CMK (cell line): ENCODE measurements around the genes C21orf62, C21orf140, SMIM34 and CLIC6.

- RRBS, result no CpG with 5 or more reads among the region's 4 CpGs
Observed at GRCh38 chr21:32728739-32729216, 965 bp upstream of the SYNJ1 start.

DNA sequence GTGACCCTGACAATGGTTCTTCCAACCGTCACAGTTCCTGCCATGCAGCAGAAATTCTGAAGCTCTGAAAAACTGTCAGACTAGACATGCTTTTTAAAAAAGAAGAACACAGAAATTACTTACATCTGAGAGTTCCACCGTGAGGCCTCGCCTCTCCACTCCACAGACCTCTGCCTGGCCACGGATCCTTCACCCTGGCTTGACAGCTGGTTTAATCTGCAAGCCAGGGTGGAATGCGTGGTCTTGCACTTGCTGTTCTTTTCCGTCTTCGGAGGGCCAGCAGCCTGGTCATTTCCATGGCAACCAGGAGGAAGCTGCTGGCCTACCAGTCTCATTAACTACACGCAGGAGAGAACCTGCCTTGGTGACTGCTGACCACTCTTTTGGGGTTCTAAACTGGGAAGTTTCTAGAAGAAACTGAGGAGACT is at the start of gene C21orf62:
TSS of gene C21orf62 (minus strand) at position 235 of the 428 bp plus-strand sequence.
- RRBS, result no CpG with 5 or more reads among the region's 8 CpGs

DNA sequence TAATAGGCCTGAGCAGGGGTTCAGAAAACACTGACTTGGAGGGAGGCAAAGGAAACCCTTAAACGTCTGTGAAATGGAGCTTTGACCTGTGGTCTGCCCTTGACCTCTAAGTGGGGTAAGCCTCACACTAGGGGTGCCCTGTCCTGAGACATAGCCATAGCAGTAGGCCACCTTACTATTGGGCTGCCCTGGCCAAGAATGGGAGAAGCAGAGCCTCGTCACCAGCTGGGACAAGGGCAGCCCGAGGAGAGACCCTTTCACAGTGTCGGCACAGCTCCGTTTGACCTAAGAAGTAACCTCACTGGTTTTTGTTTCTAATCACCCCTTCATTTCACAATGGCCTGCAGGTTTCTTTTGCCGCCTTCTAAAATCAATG is 26.4 kb upstream of the IFNAR2 start:
- RRBS, result no CpG with 5 or more reads among the region's 6 CpGs

- RRBS, result 1% methylated on average over 16 of the region's 34 CpGs
Observed at GRCh38 chr21:33266517-33267304, 544 bp downstream of the IL10RB start.

GRCh38 chr21:33441824-33442665 is 37.7 kb downstream of the TMEM50B start:
- RRBS, result no CpG with 5 or more reads among the region's 10 CpGs

DNA sequence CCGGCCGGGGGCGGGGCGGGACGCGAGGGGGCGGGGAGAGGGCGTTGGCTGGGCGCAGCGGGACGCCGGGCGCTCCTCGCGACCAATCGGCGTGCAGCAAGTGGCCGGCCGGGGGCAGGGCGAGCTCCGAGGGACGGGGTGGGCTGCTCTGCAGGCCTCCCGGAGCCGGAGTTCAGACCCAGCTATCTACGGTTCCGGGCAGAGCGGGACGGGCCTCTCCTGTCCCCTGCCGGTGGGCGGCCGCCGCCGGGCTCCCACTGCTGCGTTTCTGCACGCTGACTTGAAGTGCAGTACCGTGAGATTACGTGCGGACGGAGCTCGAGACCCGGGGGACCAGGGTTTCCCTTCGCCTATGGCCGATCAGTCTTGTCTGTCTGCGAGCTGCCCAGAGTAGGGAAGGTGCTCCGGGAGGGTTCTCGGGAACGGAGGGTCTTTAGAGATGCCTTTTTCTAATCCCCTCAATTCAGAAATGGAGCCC is 302 bp upstream of the TMEM50B start:
- RRBS, result 2% methylated on average over 35 of the region's 47 CpGs

DNA sequence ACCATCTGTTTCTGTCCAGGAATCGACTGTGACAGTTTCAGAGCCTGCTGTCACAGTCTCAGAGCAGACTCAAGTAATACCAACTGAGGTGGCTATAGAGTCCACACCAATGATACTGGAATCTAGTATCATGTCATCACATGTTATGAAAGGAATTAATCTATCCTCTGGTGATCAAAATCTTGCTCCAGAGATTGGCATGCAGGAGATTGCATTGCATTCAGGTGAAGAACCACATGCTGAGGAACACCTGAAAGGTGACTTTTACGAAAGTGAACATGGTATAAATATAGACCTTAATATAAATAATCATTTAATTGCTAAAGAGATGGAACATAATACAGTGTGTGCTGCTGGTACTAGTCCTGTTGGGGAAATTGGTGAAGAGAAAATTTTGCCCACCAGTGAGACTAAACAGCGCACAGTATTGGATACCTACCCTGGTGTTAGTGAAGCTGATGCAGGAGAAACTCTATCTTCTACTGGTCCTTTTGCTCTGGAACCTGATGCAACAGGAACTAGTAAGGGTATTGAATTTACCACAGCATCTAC is 10.8 kb downstream of the SON start:
- RRBS, result no CpG with 5 or more reads among the region's 3 CpGs

GRCh38 chr21:33703634-33704111 is 61.4 kb downstream of the ITSN1 start:
- RRBS, result no CpG with 5 or more reads among the region's 7 CpGs

GRCh38 chr21:33975292-33975991 is 59.8 kb upstream of the ATP5PO start:
- RRBS, result no CpG with 5 or more reads among the region's 5 CpGs

GRCh38 chr21:34185977-34186811 is 112.8 kb downstream of the MRPS6 start:
- RRBS, result no CpG with 5 or more reads among the region's 16 CpGs

- RRBS, result no CpG with 5 or more reads among the region's 14 CpGs
Observed at GRCh38 chr21:34200856-34201796, 127.7 kb downstream of the MRPS6 start.

GRCh38 chr21:34202982-34203554 is 129.7 kb downstream of the MRPS6 start:
- RRBS, result no CpG with 5 or more reads among the region's 11 CpGs

DNA sequence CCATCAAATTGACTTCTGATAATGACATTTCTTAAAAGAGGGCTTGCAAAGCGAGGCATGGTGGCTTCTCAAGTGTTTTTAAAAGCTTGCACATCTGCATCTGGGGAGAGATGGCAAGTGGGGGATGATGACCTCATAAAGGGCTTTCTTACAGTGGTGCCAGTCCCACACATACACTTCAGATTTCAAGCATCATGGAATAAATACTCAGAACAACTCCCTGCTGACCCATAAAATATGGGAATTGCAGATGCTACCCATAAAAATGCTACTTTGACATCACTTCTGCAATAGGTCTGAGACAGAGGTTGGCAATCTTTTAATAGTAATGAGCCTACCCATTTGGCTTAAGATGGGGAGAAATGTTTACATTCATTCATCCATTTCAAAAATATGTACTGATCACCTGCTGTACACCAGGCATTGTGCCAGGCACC is at the start of gene C21orf140:
TSS of gene C21orf140 (minus strand) at position 59 of the 437 bp plus-strand sequence.
- RRBS, result no CpG with 5 or more reads among the region's 1 CpG

- RRBS, result no CpG with 5 or more reads among the region's 6 CpGs
Observed at GRCh38 chr21:34423689-34424271, at the start of gene SMIM34. TSS of gene SMIM34 (minus strand) at chr21:34423951.

GRCh38 chr21:34620318-34620625 is 5.4 kb upstream of the RCAN1 start:
- RRBS, result no CpG with 5 or more reads among the region's 3 CpGs

GRCh38 chr21:34668511-34669220 is at the start of gene CLIC6:
TSS of gene CLIC6 (plus strand) at chr21:34668994.
- RRBS, result 88% methylated on average over 13 of the region's 29 CpGs

- RRBS, result no CpG with 5 or more reads among the region's 7 CpGs
Observed at GRCh38 chr21:34790893-34791728, 122.3 kb downstream of the CLIC6 start.

- RRBS, result no CpG with 5 or more reads among the region's 7 CpGs
Observed at GRCh38 chr21:34800945-34801620, 132.3 kb downstream of the CLIC6 start.

GRCh38 chr21:34807330-34807913 is 138.6 kb downstream of the CLIC6 start:
- RRBS, result no CpG with 5 or more reads among the region's 4 CpGs

GRCh38 chr21:34872294-34873028 is 176.6 kb downstream of the RUNX1 start:
- RRBS, result no CpG with 5 or more reads among the region's 7 CpGs